Measurements from ENCODE around the gene NUP50.

GRCh38 chr22:44199751-44200316, 19.1 kb downstream of the PARVG start:
- PRO-cap, 2 experiments: no peak in any of the 2 experiments

- PRO-cap, 2 experiments: no peak in any of the 2 experiments
Measured at GRCh38 chr22:44307462-44308007, 5.2 kb downstream of the SHISAL1 start.

GRCh38 chr22:44308920-44309679, 3.7 kb downstream of the SHISAL1 start:
- PRO-cap, 2 experiments: peak in 2 of 2 experiments; most common plus-strand start chr22:44309417 (in 2)

- PRO-cap, 2 experiments: no peak in any of the 2 experiments
Measured at GRCh38 chr22:44337557-44338142, 24.9 kb upstream of the SHISAL1 start.

- PRO-cap, 2 experiments: no peak in any of the 2 experiments
Measured at GRCh38 chr22:44595655-44596649, 97.9 kb upstream of the RTL6 start.

GRCh38 chr22:44648246-44649325, 53.4 kb upstream of the PRR5 start:
- PRO-cap, 2 experiments: no peak in any of the 2 experiments

- PRO-cap, 2 experiments: no peak in any of the 2 experiments
Measured at GRCh38 chr22:44660882-44661497, 41.0 kb upstream of the PRR5 start.

DNA sequence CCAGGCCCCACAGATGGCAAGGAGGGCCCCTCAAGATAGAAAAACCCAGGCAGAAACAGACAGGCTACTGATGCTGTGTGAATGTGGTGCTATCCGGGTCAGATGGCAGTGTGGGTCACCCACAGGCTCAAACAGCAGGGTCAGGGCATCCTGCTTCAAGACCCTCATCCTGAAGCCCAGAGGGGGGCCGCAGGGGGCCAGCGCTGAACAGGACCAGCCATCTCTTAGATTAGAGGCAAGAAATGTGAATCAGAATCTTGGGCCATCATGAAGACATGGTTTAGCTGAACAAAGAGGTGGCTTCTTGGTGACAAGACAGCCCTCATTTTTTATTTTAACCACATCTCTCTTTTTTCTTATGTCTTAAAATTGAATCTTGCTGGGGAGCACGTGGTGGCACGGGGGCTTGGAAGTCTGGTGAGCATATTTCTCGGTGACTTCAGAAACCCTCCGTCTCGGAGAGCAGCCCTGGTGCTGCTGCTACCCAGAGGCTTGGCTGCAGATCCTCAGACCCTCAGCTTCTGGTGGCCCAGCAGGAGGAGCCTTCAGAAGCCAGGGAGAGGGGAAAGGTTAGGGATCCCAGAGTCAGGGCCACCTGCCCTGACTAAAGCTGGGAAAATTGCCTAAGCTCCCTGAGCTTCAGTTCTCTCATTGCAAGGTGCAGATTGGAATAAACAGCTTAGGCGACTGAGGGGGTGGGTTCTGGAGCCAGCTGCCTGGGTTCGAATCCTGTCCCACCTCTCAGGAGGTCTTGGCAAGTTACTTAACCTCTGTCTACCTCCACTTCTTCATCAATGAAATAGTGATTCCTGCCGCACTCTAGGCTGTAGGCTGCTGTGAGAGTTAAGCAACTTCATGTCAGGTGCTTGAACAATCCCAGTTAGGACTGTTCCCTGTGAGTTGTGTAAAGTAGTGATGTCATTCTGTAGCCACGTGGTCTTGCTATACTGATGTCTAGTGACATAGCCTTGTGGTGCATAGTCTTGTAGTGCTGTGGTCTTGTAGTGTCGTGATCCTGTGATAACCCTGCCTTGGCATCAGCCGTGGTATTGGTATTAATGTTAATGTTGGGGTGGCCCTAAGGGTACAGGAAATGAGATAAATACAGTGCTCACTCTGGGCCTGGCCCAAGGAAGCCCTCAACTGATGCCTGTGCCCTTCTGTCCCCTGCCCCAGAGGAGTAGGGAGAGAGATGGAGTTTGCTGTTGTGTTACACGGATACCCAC, 30.6 kb upstream of the PRR5 start:
- PRO-cap, 2 experiments: no peak in any of the 2 experiments

- PRO-cap, 2 experiments: no peak in any of the 2 experiments
Measured at GRCh38 chr22:44735911-44736171, 16.5 kb upstream of the ARHGAP8 start.

GRCh38 chr22:44754892-44755455, 2.6 kb downstream of the ARHGAP8 start:
- PRO-cap, 2 experiments: no peak in any of the 2 experiments

DNA sequence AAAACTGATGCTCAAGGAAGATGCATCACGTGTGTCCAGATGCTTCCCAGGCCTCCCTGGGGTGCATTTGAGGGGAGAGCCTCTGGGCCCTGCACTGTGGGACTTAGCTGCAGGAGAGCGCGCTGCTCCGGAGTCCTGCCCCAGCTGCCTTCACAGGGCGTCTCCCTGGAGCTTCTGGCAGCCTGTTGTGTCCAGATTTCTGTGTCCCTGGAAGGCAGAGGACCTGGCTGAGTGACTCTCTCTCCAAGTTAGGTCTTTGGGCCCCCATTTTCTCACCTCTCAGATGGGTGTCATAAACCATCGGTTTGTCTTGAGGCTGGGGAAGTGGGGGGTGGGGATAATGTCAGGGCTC, 3.1 kb downstream of the ARHGAP8 start:
- PRO-cap, 2 experiments: no peak in any of the 2 experiments

DNA sequence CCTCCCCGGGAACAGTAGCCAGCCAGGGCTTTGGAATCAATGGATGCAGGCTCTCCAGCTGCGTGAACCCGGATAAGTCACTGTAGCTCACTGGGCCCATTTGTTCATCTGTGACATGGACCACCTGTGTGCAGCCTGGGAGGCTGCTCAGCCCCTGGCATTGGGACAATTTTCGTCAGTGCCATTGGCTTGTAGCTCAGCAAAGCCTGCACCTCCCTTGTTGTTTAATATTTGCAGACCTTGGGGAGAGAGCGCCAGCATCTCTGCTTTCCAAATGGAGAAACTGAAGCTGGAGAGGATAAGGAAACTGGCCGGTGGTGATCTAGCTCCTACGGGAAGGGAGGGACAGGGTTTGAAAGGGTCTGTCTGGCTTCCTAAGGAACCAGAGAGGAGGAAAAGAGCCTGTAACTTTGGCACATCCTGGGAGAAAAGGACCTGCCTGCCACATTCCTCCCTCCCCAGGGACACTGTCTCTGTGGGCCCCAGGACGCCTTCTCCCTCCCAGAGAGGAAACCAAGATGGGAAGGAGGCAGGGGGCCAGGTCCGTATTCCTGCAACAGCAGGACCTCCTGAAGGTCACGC, 86.4 kb downstream of the ARHGAP8 start:
- PRO-cap, 2 experiments: no peak in any of the 2 experiments

GRCh38 chr22:45154090-45154551, 9.6 kb upstream of the NUP50 start:
- PRO-cap, 2 experiments: no peak in any of the 2 experiments

DNA sequence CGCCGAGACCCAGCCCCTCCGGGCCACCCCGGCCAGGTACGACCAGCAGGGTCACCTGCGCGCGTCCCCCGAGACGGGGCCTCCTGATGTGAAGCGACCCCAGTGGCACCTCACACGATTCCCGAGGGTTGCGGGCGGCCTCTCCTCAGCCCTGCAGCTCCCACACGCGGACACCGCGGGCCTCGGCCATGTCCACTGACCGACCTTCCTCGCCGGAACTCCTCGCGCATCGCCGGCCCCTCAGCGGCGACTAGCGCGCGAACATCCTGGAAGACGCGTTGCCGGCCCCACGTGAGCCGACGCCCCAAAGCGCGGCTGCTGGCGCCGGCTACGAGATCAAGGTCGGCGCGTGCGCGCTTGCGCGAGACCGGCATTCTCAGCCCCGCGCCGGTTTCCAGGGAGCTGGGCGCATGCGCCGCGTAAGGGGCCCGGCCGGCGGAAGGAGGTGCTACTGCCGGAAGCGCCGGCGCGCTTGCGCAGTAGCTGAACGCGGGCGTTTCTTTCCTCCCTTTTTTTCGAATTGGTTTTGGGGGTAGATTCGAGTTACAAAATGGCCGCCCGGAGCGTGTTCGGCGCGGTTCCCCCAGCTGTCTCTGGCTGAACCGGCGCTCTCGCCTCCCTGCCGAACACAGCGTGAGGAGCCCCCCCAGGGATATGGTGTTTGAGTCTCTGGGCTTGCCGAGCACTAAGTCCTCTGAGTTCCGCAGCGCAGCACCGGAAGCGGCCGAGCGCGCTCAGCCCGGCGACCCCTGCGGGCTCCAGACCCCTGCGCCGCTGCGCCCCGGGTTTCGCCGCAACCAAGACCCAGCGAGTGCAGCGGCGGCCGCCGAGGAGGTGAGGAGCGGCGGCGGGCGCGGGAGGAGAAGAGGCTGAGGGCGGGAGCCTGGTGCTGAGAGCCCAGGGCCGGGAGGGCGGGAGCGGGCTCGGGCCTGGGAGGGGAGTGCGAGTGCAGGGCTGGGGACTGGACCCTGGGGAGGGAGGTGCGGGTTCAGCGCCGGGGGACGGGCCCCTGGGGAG, at the start of gene NUP50:
TSS of gene NUP50 (plus strand) at position 463 of the 1,017 bp plus-strand sequence.
- PRO-cap, 2 experiments: peak in 2 of 2 experiments; most common plus-strand start position 429 of the sequence (in 1); most common minus-strand start position 252 of the sequence (in 1)

DNA sequence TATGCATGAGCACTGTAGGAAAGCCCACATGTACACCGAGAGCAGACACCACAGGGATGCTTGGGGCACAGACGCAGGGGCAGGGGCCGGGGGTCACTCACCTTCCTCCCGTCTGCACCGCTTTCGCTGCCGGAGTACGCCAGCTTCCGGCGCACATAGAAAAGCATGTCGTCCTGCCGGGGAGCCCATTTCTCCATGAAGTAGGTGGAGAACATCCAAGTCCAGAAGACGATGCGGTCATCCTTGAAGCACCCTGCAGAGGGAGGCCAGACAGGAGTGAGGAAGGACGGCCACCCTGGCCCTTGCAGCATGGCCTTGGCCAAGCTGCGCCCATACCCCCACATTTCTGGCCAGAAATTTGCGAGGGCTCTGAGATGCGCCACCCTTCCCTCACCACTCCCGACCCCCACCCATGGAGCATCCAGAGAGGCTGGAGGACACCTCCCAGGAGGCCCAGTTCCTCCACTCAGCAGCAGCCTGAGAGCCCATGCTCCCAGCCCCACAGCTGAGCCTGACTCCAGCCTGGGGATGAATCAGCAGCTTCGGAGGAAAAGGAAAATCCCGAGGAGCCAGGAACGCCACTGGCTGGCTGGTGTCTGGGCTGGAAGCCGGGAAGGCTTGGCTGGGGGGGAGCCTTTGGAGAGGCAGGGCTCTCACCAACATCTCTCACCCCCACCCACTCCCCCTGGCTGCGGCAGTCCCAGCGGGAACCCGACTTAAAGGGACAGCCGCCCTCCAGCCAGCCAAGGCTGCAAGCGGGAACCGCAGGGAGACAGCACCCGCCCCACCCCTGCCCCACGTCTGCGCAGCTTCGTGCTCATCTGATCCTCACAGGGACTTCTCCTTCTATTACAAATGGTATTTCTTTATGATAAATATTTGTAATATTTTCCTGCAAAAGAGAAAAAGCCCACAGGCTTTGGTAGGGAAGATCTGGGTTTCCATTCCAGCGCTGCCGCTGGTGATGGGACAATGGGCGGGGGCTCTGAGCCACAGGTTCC, 28.5 kb downstream of the KIAA0930 start:
- PRO-cap, 2 experiments: no peak in any of the 2 experiments

DNA sequence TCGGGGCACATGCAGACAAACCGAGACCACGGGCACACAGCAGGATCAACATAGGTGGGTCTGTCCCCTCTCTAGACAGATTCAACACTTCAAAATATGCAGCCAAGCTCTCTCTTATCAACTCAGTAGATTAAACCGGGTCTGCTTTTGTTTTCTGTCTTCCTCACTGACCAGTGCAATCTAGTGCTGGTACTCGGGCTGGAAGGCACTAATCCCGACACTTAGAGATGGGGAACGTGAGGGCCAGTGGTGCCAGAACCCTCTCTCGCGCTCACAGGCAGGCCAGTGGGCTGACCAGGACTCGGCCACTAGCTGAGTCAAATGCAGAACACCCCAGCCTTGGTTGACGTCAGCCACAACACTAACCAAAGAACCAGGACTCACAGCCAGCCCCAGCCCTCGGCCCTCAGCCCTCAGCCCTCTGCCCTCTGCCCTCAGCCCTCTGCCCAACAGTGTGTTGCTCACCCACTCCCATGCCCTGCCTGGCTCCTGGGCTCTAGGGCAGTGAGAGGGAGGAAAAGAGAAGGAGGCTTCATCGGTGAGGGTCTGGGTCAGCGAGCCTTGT, 27.8 kb downstream of the KIAA0930 start:
- PRO-cap, 2 experiments: no peak in any of the 2 experiments

- PRO-cap, 2 experiments: no peak in any of the 2 experiments
Measured at GRCh38 chr22:45296409-45297126, 11.8 kb downstream of the UPK3A start.

DNA sequence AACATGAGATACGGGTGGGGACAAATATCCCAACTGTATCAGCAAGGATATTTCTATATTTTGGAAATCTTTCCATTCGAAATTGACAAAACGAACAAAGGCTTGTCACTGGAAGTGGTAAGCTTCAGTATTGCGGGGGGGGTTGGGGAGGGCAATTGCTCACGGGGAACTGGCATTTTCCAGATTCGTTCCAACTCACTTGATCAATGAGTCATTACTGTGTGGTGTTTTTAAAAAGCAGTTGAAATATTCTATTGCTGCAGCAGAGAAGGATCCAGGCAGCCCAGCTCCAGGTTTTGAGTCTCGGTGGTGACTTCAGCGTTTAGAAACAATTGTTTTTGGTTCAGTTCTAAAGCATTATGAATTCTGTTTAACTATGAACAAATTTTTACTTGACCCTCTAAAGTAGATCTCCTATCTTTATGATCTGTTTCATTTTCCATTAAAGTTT, 33.8 kb upstream of the FBLN1 start:
- PRO-cap, 2 experiments: peak in 1 of 2 experiments; most common plus-strand start position 257 of the sequence (in 1)

- PRO-cap, 2 experiments: no peak in any of the 2 experiments
Measured at GRCh38 chr22:45541140-45541490, 38.4 kb downstream of the FBLN1 start.

GRCh38 chr22:45551940-45552497, 49.3 kb downstream of the FBLN1 start:
- PRO-cap, 2 experiments: no peak in any of the 2 experiments